Omental fat pad (tissue), 4 donors: ENCODE data around the genes MTLN and ZC3H6.

DNA sequence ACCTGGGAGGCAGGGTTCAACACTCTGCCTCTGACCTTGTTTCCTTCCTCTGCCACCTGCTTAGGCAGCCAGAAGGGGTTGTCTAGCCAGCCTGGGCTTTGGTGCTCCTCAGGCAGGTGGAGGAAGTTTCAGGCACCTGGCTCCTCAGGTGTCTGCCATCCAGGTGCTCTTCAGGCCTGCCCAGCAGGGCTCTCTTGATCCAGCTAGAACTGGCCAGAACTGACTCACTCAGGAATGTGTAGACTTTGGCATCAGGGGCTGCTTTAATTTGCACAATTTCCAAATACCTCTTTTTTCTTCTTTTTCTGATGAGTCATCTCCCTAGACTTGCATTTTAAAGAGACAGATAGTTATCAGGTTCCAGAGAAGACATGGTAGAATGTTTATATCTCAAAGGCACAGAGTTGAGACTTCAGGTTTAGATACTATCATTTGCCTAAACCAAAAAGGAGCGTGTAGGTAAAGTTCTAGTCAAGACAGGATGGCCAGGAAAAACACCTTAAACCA is 101.0 kb downstream of the LIMS3 start:
- PRO-cap, result no peak
- RAMPAGE, long total RNA, 4 experiments, result no peak in any of the 4 experiments

GRCh38 chr2:110155806-110156407 is 40.3 kb upstream of the MALL start:
- PRO-cap, result no peak
- RAMPAGE, long total RNA, 4 experiments, result no peak in any of the 4 experiments

DNA sequence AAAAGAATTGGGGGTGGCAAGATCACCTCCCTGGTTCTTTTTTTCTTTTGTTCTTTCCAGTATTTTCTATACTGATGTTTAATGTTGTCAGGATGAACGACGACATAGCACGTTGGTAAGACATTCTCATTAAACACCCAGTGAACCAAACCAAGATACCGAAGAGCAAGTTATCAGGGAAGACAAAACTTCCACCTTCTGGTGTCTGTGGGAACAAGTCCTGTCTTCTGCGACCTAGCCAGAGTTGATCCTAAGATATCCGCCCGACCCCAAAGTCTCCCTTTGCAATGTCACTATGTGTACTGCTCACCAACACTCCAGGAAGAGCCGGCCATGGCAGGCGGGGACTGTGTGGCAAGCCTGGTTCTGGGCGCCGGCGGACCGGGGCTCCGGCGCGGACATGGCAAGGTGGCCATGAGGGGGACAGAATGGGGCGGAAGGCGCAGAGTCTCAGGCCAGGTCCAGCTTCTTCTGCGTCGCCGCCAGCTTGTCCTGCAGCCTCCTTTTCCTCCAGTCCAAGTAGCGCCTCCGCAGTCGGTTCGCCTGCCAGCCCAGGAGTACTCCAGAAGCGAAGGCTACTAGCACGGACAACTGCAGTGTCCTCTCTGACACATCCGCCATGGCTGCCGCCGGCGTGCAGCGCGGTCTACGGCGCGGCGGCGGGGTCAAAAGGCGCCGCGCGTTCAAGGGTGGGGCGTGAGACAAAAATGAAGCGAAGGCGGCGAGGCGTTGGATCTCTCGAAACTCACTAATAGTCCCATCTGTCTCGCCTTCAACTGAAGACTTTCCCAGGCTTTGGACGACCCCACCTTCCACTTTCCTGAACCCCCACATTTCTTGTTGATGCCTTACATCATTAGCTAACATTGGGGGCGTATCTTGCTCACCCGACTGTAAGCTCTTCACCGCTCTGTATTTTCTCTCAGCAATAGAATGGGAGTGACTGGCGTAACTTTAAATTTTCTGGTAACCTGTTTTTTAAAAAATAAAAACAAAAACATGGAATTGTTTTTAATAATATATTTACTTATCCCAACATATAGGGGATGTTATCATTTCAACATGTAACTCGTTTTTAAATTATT is at the start of gene MTLN:
TSS of gene MTLN (minus strand) at position 643 of the 1,085 bp plus-strand sequence.
- PRO-cap, result no peak
- RAMPAGE, long total RNA, 4 experiments, result start-site peak on the minus strand in 4 of 4 experiments, centred at positions 626 to 638 of the sequence, 211 to 2,057 reads per replicate

GRCh38 chr2:110219334-110219828 is 7.0 kb upstream of the MTLN start:
- PRO-cap, result no peak
- RAMPAGE, long total RNA, 4 experiments, result no peak in any of the 4 experiments

- PRO-cap, result no peak
- RAMPAGE, long total RNA, 4 experiments, result no peak in any of the 4 experiments
Observed at GRCh38 chr2:110299088-110299338, 86.7 kb upstream of the MTLN start.

DNA sequence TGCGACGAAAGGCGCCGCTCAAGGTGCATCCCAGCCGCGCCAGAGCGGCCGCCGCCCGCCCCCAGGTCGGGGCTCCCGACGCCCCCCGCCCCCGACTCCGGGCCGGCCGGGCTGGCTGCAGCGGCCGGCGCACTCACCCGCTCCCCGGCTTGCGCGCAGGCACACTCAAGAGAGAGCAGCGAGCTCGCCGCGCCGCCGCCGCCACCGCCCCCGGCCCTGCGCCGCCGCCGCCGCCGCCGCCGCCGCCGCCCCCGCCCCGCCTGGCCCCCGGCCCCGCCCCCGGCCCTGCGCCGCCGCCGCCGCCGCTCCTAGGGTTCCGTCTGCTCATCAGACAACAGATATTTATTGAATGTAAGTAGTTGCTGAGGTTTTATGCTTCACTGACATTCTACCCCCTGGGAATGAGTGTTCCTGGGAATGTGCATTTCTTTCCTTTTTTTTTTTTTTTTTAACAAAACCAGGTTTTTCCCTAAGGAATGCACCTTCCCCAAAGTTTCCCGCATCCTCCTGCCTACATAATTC is 33.9 kb upstream of the RGPD6 start:
- PRO-cap, result no peak
- RAMPAGE, long total RNA, 4 experiments, result no peak in any of the 4 experiments

DNA sequence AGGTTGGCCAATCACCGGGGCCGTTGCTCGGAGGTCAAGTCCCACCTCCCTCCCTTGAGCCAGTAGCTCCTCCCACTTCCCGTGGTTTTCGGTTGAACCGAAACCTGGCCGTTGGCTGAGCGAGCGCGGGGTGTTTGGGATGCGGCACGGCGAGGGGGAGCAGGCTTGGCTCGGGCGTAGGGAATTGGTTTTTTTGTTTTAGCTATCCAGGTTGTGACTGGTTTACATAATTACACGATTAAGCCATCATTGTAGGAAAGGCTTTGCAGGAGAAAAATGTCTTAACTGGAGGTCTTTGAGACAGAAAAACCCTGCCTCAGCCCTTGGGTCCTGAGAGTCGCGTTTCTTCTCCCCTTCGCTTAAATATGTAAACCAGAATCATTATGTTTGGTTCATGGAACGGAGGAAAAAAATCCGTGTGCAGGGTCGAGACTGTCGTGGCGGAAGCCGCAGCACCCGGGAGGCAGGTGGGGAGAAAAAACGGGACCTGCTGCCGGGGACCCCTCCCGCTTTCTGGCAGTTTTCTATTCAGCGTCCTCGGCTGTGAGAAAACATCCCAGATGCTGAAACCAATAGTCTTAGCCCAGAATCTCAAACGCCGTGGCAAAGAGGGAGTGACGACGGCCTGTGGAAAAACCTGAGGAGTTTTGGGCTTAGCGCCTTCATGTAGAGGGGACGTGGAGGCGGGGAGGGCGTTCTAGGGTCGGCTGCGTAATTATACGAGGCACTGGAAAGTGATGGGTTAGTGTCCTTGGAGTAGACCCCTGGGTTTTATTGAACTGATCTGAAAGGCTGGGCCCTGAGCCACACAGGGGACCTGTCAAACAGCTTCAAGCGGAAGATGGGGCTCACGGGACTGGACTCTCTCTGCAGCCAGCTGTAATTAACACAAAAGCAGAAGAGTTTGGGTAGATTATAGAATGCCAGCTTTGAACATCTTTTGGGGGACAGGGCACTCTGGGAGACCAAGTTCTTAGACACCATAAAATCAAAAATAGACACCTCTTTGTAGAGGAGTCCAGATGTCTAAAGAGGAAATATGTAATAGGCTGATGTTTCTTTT is 599 bp upstream of the BUB1 start:
- PRO-cap, result unidirectional peak, plus-strand start at position 118 of the sequence
- RAMPAGE, long total RNA, 4 experiments, result no peak in any of the 4 experiments

GRCh38 chr2:110858291-110858733 is 125.9 kb downstream of the ACOXL start:
- PRO-cap, result no peak
- RAMPAGE, long total RNA, 4 experiments, result no peak in any of the 4 experiments

DNA sequence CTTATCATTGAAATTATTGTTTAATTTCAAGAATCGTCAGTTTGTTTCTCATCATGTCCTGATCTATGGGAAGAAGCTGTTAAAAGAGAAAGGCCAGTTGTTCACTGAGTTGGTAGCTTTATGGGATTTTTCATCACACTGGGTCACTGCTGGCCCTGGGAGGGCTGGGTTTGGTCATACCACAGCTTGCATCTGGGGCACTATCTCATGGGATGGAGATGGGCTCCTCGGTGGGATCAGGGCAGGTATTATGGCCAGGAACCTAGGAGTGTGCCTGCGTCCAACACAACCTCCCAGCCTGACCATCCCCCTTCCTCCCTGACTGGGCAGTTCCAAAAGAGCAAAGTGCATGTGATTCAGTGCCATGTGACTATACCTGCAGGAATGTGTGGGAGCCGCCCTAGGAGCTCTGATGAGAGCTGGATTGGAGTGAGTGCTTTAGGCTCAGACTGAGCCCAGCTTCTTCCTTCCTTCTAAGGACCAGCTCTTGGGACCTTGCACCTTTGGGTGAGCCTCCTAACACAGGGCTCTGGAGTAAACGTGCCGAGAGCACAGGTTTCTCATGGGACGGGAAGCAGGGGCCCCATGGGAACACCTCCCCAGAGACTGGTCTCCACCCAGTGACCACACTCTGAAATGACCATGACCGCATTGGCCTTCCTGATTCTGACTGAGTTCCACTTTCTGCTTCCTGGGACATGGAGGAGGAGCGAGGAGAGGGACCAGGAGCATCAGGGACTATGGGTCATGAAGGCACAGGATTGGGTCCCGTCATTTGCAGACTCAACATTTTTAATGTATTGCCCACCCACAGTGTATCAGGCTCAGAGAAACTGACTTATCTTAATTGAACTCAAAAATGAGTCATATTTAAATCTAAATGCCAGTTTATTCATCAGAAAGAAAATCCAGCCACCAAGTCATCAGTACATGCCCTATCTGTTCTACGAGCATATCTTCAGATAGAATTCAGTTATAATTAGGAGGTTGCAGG is 87.9 kb upstream of the BCL2L11 start:
- PRO-cap, result no peak
- RAMPAGE, long total RNA, 4 experiments, result no peak in any of the 4 experiments

DNA sequence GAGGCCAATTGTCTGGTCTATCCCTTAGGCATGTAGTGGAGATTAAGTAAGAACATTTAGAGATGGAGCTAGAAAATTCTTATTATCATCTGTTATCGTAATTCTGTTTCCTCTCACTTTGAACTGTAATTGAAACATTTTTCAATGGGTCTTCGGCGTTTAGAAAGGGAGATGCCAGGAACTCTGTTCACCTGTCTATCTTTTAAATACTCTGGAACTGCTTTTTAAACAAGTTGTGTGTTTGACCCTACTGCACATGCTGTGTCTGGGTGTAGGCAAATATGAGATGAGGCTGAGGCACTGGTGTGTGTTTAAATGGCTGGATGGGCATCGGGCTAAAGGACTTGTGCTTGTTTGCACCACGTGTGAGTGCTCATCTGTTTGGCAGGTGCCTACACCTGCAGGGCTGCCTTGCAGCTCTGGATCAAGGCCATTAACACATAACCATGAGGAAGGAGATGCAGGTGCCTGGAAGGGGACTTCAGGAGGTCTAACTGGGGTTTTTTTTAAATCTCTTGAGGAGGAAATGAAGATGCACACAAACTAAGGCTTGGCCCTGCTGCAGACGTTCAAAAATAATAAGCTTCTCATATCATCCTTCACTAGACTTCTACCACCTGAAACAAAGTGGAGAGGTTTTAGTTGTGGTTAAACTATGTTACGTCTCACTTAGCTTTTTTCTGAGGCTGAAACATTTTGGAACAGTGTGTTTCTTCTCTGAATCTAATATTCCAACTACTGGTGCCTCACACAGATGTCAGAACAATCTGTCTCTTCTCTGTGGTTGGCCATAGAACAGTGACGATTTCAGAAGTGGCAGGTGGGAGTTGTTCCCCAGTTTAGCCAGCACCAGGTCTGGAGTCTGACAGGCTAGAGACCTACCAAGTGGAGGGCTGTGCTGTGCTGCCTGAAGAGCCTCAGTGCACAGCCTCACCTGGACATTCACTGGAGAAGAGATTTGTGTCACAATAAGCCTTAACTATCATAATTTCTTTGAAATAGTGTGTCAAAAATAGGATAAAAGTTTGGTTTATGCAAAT is 36.4 kb downstream of the BCL2L11 start:
- PRO-cap, result no peak
- RAMPAGE, long total RNA, 4 experiments, result no peak in any of the 4 experiments

DNA sequence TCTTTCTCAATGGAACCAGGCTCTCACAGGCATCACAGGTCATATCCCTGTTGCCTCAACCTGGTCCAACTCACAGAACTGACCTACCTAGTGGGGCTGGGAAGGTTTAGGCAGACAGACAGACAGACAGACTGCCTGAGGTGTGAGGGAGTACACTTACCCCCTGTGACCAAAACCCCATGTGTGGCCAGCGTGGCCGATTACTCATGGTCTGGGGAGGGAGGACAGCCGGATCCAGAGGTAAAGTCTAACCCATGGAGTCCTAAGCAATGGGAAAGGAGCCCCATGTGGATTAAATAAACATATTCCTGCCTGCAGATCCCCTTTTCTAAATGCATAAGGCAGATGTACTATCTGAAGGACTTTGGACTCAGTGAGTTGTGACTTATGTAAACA is 58.2 kb downstream of the BCL2L11 start:
- PRO-cap, result no peak
- RAMPAGE, long total RNA, 4 experiments, result no peak in any of the 4 experiments

DNA sequence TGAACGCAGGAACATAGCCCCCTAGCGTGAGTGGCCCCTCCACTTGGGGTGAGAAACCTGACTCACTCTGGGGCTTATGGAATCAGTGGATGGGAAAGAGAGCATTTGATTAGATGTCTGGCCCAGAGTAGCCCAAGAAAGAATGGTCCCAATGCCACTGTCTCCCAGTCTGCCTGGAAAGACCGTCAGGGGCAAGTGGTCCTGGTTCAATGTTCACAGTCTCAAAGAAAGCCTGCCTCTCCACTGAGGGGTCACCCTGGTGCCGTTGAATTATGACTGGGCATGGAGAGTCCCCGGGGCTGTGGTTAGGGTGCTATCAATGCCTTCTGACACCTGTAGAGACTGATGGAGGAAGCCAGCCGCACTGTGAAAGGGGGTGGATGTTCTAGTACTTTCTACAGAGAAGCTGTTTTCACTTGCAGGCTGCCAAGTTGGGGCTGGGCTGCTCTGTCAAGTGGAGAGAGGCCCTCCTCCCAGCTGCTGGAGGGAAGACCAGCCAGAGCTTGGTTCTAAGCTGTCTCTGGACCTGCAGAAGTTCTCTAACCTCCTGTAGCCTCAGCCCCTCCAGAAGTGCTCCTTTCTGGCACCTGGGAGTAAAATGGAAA is 80.4 kb downstream of the BCL2L11 start:
- PRO-cap, result no peak
- RAMPAGE, long total RNA, 4 experiments, result no peak in any of the 4 experiments

DNA sequence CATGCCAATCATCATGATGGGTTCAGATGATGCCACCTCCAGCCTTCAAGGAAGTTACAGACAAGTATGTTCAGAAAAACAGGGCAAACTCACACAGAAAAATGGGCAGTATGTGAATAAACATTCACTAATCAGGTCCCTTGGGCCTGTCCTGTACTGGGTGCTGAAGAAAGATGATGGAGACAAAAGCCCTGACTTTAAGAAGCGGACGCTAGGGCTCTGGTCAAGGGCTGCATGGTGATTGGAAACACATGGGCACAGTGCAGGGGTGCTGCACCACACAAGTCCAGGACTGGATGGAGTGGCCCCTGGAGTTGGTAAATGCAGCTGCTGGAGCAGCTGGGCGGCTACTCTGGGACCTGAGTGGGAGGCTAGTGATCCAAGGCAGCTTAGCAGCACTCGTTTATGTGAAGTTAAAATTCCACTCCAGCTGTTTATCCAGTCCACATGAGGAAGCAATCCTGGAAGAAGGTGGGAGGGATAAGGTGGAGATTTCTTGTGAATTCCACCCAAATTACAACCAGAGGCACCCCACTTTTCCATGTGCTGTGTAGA is 24.8 kb downstream of the MERTK start:
- PRO-cap, result no peak
- RAMPAGE, long total RNA, 4 experiments, result no peak in any of the 4 experiments

- PRO-cap, result no peak
- RAMPAGE, long total RNA, 4 experiments, result no peak in any of the 4 experiments
Observed at GRCh38 chr2:112031336-112032791, 23.2 kb upstream of the TMEM87B start.

DNA sequence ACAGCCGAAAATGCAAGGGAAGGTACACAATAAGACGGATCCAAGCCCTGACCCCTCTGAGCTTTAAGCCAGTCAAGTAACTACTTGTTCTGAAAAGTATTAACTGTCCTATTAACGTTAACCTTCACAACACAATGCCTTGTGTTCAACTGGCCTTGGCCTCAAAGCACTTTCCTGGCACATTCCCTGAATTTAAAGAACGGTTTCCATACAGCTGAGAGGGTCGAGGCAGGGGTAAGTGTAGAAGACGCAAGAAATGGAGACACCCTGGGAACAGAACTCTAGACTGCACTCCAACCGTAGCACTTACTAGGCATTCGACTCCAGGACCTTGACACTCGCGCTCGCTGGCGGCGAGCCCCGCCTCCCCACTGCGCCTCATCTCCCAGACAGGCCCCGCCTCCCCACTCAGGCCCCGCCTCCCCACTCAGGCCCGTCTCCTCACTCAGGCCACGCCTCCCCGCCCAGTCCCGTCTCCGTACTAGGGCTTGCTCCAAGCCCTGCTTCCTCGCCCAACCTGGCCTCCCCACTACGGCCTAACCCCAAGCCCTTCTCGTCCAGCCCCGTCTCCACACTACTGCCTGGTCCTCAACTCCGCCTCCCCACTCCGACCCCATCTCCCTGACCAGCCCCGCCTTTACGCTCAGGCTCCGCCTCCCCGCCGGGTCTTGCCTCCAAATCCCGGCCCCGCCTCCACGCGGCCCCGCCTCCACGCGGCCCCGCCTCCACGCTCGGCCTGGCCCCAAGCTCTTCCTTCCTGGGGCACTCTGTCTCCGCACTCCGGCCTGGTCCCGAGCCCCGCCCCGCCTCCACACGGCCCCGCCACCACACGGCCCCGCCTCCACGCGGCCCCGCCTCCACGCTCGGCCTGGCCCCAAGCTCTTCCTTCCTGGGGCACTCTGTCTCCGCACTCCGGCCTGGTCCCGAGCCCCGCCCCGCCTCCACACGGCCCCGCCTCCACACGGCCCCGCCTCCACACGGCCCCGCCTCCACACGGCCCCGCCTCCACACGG is 869 bp upstream of the TMEM87B start:
- PRO-cap, result no peak
- RAMPAGE, long total RNA, 4 experiments, result no peak in any of the 4 experiments

- PRO-cap, result no peak
- RAMPAGE, long total RNA, 4 experiments, result no peak in any of the 4 experiments
Observed at GRCh38 chr2:112091564-112092718, 36.9 kb downstream of the TMEM87B start.

DNA sequence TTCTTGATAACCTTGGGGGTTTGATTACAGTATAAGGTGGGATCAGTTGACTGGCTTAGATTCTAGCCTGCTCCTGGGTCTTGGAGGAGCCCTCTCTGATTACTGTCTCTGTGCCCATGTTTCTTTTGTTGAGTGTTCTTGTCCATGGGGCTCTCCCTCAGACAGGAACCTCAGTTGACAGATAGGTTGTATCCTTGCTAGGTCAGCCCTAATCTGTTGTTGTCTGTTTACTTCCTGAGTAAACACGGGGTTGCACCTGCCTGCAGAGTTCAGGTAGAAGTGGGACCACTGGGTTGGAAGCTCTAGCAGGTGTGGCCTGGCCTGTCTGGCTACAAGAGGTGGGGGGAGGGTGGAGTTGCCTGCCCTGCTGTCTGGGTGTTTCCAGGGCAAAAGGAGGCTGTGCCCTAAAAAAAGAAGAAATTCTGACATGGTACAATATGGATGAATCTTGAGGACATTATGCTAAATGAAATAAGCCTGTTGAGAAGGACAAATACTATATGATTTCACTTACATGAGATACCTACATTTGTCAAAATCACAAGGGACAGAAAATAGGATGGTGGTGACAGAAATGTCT is 32.7 kb downstream of the ZC3H8 start:
- PRO-cap, result no peak
- RAMPAGE, long total RNA, 4 experiments, result no peak in any of the 4 experiments

DNA sequence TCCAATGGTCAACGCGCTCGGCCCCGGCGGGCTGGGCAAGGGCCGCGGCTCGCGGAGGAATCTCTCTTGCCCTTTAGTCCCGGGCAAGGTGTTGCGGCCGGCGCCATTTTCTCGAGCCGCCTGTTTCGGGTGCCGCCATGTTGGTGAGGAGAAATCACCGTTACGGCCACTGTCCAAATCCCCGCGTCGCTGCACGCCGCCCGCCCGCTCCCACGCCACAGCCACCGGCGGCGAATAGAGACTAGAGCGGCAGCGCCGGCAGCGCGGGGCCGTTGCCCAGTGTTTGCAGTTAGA is at the start of gene ZC3H6:
TSS of gene ZC3H6 (plus strand) at position 103 of the 294 bp plus-strand sequence.
- PRO-cap, result bidirectional peak, plus-strand start at position 76 of the sequence, minus-strand start outside the sequence
- RAMPAGE, long total RNA, 4 experiments, result start-site peak on the plus strand in 1 of 4 experiments, centred at position 110 of the sequence, 51 reads per replicate

DNA sequence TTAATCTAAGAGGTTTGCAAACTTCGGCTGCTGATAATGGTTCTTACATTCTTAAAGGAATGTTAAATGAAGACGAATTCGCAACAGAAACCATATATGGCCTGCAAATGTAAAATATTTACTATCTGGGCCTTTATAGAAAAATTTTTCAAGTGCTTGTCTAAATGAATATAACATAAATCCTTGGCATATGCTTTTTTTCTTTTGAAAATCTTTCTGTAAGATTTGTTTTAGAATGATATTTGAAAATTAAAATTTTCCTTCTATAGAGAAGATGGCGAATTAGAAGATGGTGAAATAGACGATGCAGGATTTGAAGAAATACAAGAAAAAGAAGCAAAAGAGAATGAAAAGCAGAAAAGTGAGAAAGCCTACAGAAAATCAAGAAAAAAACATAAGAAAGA is 24.2 kb downstream of the ZC3H6 start:
- PRO-cap, result no peak
- RAMPAGE, long total RNA, 4 experiments, result no peak in any of the 4 experiments

DNA sequence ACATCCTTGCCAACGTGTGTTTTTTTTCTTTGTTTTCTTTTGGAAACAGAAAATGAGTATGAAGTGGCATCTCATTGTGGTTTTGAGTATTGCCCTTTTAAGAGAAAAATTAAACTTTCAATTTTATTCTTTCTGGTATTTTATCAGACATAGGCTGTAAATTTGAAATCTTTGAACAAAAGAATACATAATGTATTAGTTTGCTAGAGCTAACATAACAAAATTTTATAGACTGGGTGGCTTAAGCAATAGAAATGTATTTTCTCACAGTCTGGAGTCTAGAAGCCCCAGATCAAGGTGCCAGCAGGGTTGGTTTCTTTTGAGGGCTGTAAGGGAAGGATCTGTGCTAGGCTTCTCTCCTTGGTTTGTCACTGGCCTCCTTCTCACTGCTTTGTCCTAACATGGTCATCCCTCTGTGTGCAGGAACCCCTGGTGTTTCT is 28.7 kb downstream of the ZC3H6 start:
- PRO-cap, result no peak
- RAMPAGE, long total RNA, 4 experiments, result no peak in any of the 4 experiments